Uterus (tissue), 7 donors: ENCODE measurements around a stretch of chr15.

- PRO-cap, 4 experiments, result no peak in any of the 4 experiments
- RAMPAGE, long total RNA, 2 experiments, result start-site peak on the minus strand in 1 of 2 experiments, at chr15:36969376-36969592 at its widest, 5 to 10 reads per replicate
- RRBS, result no CpG with 5 or more reads among the region's 2 CpGs
These were observed 131.0 kb downstream of the MEIS2 start for GRCh38 chr15:36969237-36969789.

DNA sequence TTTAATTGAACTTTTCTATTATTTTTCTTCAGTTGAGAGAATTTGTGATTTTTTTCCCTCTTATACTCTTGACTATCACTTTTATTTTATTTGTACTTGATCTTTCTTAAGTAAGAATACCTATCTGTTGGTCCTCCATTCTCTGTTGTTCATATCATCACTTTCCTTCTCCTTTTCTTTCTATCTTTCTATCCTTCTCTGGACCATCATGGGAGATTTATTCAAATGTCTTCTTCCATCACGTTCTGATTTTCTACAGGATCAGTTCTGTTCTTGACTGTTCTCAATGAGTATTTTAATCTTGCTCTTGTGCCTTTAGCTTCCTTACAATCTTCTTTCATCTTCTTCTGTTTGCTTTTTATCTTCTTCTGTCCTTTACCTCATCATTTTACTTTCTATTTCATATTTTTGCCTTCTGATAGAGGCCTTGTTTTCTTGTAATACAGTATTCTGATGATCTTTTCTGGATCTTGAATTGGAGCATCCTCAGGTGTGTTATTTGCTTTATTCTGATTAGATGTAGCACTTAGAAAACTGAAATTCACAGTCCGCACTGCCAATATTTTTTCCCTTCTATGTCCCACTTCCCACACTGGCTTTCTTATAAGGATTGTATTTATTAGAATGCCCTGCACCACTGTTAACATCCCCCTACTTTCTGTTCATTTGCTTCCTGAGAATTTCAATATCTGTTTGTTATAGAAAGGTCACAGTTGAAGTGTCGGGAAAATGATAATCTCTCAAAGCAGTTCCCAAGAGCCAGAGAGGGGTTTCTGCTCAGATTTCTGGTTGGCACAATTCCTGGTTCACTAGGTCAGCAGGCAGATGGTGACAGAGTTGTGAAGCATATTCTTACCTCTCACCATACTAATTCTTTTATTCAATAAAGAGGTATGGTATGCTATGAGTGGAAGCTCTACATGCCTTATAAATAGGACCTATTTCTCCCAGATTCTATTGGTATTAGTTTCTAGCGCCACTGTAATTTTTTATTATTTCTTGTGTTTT is 115.0 kb downstream of the MEIS2 start:
- PRO-cap, 4 experiments, result no peak in any of the 4 experiments
- RAMPAGE, long total RNA, 2 experiments, result start-site peak on the minus strand in 1 of 2 experiments, centred at position 394 of the sequence, 18 reads per replicate
- RRBS, result no CpG with 5 or more reads among the region's 4 CpGs

DNA sequence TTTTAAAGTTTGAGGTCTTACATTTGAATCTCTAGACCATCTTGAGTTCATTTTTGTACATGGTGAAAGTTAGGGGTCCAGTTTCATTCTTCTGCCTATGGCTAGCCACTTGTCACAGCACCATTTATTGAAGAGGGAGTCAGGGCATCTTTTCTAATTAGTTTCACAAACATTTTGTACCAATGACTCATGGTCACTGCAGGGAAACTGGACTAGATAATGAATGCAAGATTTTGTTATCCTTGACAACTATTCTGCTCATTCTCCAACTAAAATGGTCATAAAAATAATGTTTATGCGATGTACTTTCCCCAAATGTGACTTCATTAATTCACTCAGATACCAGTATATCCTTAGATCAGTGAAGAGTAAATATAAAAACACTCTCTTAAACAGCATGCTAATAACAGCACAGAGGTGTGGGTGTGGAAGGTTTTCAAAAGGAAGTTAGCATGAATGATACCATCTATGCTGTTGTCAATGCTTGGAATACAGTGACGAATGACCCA is 315.0 kb upstream of the TMCO5A start:
- PRO-cap, 4 experiments, result no peak in any of the 4 experiments
- RAMPAGE, long total RNA, 2 experiments, result no peak in any of the 2 experiments
- RRBS, result no CpG with 5 or more reads among the region's 2 CpGs

GRCh38 chr15:37984386-37984856 is 50.0 kb downstream of the TMCO5A start:
- PRO-cap, 4 experiments, result no peak in any of the 4 experiments
- RAMPAGE, long total RNA, 2 experiments, result start-site peak on the plus strand in 1 of 2 experiments, at chr15:37984756-37984774 at its widest, 9 reads per replicate
- RRBS, result no CpG with 5 or more reads among the region's 1 CpG

- PRO-cap, 4 experiments, result peak in 1 of 4 experiments; most common plus-strand start chr15:38069747 (in 1); most common minus-strand start chr15:38069651 (in 1)
- RAMPAGE, long total RNA, 2 experiments, result no peak in any of the 2 experiments
- RRBS, result no CpG with 5 or more reads among the region's 2 CpGs
These were observed 135.1 kb downstream of the TMCO5A start for GRCh38 chr15:38069491-38069894.

- PRO-cap, 4 experiments, result peak in 2 of 4 experiments; most common plus-strand start chr15:38072391 (in 1); most common minus-strand start chr15:38072325 (in 1)
- RAMPAGE, long total RNA, 2 experiments, result no peak in any of the 2 experiments
- RRBS, result no CpG with 5 or more reads among the region's 8 CpGs
These were observed 137.7 kb downstream of the TMCO5A start for GRCh38 chr15:38072228-38072509.

GRCh38 chr15:38073477-38073959 is 139.1 kb downstream of the TMCO5A start:
- PRO-cap, 4 experiments, result peak in 1 of 4 experiments; most common minus-strand start chr15:38073647 (in 1)
- RAMPAGE, long total RNA, 2 experiments, result no peak in any of the 2 experiments
- RRBS, result no CpG with 5 or more reads among the region's 7 CpGs

DNA sequence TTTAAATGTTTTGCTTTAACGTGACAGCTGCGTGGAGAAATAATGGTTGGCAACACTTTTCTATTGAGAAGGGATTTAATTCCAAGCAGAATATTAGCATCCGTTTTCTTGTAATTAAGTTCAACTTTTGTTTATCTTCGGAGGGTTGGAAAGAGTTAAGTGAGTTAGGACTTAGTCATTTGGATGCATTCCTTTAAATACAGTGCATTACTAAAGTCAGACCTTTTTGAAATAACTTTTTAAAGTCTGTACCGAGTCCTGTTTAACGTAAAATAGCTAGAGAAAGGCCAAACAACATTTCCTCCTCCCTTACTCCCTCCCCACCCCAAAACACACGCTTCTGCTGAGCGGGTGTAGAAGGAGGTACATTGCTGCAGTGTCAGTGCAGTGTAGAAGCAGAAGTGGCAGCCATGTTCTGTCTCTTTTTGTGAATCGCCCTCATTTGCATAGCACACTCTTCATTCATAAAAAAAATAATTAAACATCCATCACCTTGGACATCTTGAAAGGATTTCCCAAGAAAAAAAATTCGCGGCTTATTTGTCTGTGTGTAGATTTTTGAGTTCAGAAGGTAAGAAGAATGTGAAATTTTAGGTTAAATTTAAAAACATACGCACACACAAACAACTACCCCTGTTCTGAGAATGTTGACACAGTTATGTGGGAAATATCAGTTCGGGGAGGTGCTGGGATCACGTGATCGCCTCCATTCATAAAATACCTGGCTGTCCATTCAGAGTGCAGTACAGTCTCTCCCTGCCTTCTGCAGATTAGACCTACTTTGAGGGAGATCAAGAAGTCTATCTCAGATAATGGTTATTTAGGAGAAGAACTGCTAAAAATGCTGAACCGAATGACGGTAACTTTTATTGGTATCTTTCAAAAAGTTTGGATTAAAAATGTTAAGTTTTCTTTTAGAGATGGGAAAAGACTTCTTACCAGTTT is 1.7 kb downstream of the SPRED1 start:
- PRO-cap, 4 experiments, result peak in 4 of 4 experiments; most common plus-strand start position 366 of the sequence (in 1); most common minus-strand start position 403 of the sequence (in 3)
- RAMPAGE, long total RNA, 2 experiments, result start-site peak on the plus strand in 1 of 2 experiments, centred at position 744 of the sequence, 5 reads per replicate
- RRBS, result no CpG with 5 or more reads among the region's 17 CpGs

- PRO-cap, 4 experiments, result no peak in any of the 4 experiments
- RAMPAGE, long total RNA, 2 experiments, result no peak in any of the 2 experiments
- RRBS, result no CpG with 5 or more reads among the region's 4 CpGs
These were observed 11.7 kb downstream of the SPRED1 start for GRCh38 chr15:38264173-38264980.

GRCh38 chr15:38332434-38333248 is 80.0 kb downstream of the SPRED1 start:
- PRO-cap, 4 experiments, result no peak in any of the 4 experiments
- RAMPAGE, long total RNA, 2 experiments, result no peak in any of the 2 experiments
- RRBS, result no CpG with 5 or more reads among the region's 4 CpGs

GRCh38 chr15:38559810-38560342 is 4.7 kb downstream of the RASGRP1 start:
- PRO-cap, 4 experiments, result no peak in any of the 4 experiments
- RAMPAGE, long total RNA, 2 experiments, result no peak in any of the 2 experiments
- RRBS, result no CpG with 5 or more reads among the region's 4 CpGs

GRCh38 chr15:38652925-38653541 is 88.4 kb upstream of the RASGRP1 start:
- PRO-cap, 4 experiments, result peak in 1 of 4 experiments; most common minus-strand start chr15:38653058 (in 1)
- RAMPAGE, long total RNA, 2 experiments, result no peak in any of the 2 experiments
- RRBS, result no CpG with 5 or more reads among the region's 9 CpGs

DNA sequence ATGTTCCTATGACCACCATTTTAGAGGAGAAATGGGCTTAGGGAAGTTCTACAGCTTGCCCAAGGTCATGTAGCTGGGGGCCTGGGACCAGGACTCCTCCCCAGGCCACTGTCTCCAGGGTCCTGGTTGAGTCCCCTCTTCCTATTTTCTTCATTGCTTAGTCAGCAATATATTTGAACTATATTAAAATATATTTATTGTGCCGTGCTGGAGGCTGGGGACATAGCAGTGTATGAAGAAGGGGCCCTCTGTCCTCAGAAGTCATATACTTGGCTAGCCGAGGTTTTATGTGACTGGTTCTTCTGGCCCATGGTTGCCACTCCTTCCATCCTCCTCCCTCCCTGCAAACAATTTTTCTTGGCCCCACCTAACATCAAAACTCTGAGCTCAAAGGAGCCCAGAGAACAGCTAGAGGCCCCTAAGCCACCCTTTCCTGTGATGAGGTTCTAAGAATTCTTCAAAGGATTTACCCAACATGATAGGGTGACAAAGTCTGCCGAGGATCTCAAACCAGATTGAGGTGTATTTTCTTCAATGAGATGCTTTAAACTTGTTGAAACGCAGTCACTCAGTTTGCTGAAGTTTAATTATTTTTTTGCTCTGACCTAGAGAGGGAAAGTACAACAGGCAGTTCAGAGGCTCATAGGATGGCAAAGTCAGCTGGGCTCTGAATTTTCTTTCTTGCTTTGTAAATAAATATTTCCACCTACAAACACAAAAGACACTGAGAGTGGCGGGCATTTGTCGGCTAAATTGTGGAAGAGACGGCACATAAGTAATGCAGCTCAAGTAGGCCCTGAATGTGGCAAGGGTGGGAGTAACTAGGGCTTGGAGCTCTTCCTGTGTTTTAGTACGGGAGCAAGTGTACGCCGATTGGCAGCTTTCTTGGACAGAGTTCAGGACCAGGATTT is 121.4 kb upstream of the RASGRP1 start:
- PRO-cap, 4 experiments, result no peak in any of the 4 experiments
- RAMPAGE, long total RNA, 2 experiments, result no peak in any of the 2 experiments
- RRBS, result no CpG with 5 or more reads among the region's 10 CpGs

DNA sequence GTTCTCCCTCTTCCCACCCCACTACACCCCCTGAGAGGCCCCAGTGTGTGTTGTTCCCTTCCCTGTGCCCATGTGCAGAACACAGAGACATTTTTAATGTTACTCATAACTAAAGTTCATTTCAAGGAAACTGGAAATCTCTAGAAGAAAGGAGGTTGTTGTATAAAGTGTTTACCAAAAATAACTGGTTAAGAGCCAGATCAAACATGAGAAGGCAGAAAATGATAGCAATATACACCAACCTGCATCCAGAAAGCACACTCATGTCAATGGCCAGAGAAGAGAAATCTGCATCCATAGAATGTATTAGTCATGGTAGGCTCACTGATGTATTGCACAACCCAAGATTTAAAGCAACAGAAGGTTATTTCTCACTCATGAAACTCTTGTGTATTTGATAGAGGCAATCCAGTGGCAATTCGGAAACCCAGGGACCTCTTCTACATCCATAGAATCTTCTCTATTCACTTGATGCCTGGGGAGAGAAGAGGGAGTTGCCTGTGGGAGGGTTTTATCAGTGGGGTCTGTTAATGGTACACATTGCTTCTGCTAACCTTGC is 321.9 kb upstream of the RASGRP1 start:
- PRO-cap, 4 experiments, result no peak in any of the 4 experiments
- RAMPAGE, long total RNA, 2 experiments, result no peak in any of the 2 experiments
- RRBS, result no CpG with 5 or more reads among the region's 1 CpG

- PRO-cap, 4 experiments, result no peak in any of the 4 experiments
- RAMPAGE, long total RNA, 2 experiments, result no peak in any of the 2 experiments
- RRBS, result no CpG with 5 or more reads among the region's 7 CpGs
These were observed 408.8 kb upstream of the THBS1 start for GRCh38 chr15:39171920-39172633.

DNA sequence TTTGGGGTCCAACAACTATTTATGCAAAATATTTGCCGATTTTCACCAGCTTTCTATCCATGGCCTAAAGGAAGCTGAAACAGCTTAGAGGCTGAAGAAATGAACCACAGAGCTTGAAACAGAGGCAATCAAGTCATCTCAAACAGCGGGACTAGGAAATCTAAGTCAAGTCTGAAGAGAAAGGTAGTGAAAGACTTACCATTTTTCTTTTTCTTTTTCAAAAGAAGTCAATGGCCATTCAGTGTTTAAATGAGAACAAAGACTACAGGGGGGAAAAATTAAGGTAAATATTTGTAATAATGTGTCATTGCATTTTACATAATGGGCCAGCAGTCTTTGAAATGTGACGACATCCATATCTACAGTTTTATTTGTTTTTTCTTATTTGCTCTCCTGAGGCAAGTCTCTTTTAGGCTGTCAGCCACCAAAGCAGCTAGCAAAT is 307.2 kb upstream of the THBS1 start:
- PRO-cap, 4 experiments, result no peak in any of the 4 experiments
- RAMPAGE, long total RNA, 2 experiments, result no peak in any of the 2 experiments
- RRBS, result no CpG with 5 or more reads among the region's 3 CpGs

DNA sequence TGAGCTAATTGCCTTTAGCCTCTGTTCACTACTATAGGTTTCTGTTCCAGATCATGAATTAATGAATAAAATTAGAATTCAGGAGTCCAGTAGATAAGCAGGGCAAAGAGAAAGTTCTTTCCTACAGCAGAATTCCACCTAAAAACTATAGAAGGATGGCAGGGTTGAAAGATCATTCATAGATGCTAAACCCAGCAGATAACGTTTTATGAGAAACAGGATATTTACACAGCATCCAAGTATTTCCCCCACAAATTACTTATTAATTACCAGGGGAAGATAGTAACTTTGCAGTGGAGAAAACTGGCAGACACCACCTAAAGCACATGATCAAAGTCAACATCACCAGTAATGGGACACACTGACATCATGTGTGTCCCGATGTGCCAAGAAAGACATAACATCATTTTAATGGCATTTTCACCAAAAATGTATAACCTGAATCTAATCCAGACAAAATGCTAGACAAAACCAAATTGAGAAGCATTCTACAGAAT is 220.5 kb upstream of the THBS1 start:
- PRO-cap, 4 experiments, result no peak in any of the 4 experiments
- RAMPAGE, long total RNA, 2 experiments, result no peak in any of the 2 experiments
- RRBS, result no CpG with 5 or more reads among the region's 2 CpGs

DNA sequence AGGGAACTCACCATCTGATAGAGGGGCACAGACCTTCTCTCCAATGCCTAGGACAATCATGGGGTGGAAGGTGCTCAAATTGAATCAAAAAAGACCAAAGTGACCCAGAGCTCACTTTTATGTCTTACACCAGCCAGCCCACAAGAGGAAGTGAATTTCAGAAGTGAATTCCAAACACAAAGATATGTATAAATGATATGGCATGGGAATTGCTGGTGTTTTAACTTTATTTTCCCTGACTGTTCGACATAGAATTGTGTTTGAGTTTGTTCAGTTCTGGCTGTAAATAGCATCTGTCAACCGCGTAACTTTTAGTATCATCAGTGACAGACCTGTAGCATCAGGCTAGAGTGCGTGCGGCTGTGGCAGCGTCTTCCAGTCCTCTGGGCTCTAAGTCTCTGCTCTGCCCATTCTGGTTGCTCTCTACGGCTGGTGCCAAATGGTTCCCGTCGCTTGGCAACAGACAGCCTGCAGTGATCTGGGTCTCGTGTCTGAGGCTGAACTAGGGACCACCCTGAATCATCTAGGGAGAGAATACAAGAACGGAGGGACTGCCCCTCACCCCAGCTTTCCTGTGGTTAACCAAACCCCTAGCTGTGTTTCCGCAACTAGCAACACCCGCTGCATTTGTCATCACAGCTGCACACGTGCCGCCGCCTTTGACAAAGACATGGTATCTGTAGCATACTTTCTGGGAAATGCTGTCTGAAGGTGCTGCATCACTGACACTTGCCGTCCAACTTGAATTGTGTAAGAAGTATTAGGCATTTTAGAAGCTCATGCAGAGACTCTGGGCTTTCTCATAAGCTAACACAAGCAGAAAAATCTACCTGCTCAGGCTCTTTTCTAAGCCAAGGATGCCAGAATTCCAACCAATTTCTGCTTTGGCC is 153.9 kb upstream of the THBS1 start:
- PRO-cap, 4 experiments, result peak in 1 of 4 experiments; most common minus-strand start position 385 of the sequence (in 1)
- RAMPAGE, long total RNA, 2 experiments, result no peak in any of the 2 experiments
- RRBS, result no CpG with 5 or more reads among the region's 17 CpGs

GRCh38 chr15:39582125-39582864 is 1.4 kb downstream of the THBS1 start:
- PRO-cap, 4 experiments, result peak in 2 of 4 experiments; most common plus-strand start chr15:39582188 (in 2)
- RAMPAGE, long total RNA, 2 experiments, result no peak in any of the 2 experiments
- RRBS, result no CpG with 5 or more reads among the region's 28 CpGs

DNA sequence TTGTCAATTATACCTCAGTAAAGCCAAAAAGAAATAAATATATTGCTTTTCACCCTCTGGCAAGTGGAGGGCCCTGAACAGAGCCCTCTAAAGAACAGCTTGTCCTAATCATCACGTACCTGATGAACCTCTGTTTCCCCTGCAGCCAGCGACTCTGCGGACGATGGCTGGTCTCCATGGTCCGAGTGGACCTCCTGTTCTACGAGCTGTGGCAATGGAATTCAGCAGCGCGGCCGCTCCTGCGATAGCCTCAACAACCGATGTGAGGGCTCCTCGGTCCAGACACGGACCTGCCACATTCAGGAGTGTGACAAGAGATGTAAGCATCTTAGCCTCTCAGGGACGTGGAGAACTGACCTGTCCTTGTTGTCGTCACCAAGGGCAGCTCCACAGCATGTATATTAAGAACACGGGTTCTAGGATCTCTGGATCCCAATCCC is 6.3 kb downstream of the THBS1 start:
- PRO-cap, 4 experiments, result no peak in any of the 4 experiments
- RAMPAGE, long total RNA, 2 experiments, result start-site peak on the plus strand in 1 of 2 experiments, centred at position 221 of the sequence, 173 reads per replicate
- RRBS, result no CpG with 5 or more reads among the region's 16 CpGs